Umbilical cord (tissue), 2 donors: Measurements from ENCODE around the genes PRPF4B and PPP1R3G.

GRCh38 chr6:3788786-3789640 lies 37.5 kb upstream of the PXDC1 start:
- RAMPAGE, long total RNA, result no peak

DNA sequence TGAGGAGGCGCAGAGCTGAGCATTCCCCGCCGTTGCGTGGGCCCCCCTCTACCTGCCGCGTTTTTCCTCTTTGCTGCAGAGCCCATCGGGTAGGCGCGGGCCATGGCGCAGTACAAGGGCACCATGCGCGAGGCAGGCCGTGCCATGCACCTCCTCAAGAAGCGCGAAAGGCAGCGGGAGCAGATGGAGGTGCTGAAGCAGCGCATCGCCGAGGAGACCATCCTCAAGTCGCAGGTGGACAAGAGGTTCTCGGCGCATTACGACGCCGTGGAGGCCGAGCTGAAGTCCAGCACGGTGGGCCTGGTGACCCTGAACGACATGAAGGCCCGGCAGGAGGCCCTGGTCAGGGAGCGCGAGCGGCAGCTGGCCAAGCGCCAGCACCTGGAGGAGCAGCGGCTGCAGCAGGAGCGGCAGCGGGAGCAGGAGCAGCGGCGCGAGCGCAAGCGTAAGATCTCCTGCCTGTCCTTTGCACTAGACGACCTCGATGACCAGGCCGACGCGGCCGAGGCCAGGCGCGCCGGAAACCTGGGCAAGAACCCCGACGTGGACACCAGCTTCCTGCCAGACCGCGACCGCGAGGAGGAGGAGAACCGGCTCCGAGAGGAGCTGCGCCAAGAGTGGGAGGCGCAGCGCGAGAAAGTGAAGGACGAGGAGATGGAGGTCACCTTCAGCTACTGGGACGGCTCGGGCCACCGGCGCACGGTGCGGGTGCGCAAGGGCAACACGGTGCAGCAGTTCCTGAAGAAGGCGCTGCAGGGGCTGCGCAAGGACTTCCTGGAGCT lies 728 bp downstream of the FAM50B start:
- RAMPAGE, long total RNA, result no peak

DNA sequence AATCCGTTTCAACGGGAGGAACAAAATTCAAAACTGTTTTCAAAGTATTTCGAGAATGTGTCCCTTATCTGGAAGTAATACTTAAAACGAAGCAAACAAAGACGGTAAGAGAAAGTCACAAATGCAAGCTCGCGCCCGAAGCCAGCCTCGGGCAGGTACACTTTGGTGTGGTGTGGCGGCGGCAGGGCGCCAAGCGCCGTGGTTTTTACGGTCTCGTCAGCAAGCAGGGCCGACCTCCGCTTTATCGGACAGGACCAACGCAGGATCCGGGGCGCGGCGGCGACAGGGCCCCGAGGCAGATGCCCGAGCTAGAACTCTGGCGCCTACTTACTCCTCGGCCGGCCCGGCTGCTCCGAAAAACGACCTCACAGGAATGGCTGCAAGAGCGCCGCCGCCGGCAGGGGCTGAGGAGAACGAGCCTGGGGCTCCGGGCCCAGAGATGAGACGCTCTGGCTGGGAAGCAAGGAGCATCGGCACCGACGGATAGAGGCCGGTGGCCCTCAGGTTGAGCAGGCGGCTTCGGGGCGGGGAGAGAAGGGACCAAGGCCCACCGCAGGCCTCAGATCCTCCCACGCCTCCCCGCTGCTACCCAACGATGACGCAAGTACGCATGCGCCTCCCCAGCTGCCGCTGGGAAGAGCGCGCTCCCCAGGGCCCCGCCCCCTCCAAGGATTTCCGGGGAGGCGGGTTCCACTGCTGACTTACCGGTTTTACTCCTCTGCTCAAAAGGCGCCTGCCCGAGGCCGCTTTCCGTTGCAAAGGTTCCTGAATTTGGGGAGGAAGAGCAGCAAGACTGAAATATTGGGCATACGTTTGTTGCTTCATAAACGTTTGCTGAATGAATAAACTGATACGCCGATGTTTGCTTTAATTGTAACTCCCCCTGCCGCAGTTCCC lies 2.7 kb upstream of the PRPF4B start:
- RAMPAGE, long total RNA, result no peak

DNA sequence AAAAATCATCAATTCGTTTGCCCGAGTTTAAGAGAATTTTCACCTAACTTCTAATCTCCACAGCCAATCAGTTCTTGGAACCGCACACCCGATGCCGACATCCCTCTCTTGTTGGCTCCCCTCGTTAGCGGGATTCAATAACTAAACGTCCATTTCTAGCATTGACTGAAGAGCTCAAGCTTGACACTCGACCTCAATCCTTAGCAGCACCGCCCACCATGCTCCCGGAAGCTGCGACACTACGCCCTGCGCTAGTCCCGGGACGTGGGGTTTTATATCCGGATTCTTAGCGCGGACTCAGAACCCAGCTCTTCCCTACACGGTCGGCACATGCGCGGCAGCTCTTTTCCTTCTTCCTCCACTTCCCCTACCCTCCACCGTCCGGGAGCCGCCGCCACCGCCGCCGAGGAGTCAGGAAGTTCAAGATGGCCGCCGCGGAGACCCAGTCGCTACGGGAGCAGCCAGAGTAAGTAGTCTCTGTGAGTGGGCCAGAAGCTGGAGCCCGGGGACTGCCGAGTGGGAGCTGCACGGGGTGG lies at the start of gene PRPF4B:
Gene PRPF4B (plus strand): TSS at position 300 of the 536 bp plus-strand sequence.
- RAMPAGE, long total RNA, result start-site peak on the plus strand centred at position 400 of the sequence, 21 bp wide, 106 and 159 reads in 2 replicates

DNA sequence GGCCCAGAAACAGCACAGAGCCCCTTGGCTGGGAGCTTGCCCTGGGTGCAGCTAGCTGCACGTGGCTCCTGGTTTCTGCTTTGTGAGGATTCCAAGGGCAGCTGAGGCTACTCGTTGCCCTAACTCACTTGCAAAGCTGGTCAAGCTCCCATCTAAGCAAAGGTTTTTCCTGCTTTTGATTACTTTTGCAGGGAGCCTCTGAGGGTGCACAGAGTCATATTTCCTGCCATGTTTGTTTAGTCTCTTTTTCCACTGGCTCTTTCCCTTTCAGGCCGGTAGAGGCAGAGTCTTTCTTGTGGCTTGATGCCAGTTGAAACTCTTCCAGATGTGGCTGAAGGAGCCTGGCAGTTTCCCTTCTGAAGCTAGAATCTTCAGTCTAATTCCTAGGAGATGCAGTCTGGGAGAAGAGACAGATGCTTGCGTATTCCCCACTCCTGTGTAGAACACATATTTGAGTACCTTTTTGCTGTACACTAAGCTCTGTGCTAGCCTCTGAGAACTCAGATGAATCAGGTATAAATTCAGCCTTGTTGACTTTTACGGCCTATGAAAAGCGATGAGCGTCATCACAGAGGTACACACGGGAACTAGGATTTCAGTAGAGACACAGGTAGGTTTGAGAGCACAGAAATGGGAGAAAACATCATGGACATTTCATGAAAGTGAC lies 118.6 kb upstream of the ECI2 start:
- RAMPAGE, long total RNA, result no peak

DNA sequence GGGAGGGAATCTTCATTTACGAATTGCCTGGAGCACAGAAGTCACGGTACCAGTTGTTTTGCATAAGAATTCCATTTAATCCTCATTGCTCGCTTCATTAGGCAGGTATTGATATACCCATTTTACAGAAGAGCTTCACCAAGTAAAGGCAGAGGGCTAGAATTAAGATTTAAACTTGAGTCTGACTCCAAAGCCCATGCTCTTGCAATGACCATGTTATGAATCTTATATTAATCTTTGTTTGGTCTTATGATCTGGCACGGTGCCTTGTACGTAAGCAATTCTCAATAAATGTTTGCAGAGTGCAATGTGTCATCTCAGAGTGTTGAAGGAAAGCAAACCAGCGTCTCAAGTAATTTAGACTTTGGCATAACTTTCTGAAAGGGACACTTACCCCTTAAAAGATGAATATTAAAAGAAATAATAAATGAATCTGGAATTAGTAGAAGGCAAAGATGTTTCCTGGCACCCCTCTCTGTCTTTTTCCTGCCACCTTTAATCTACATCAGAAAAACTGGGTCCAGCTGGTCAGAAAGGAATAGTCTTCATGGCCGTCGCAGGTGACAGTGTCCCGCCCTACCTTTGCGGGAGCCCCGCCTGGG lies 266.0 kb upstream of the ECI2 start:
- RAMPAGE, long total RNA, result no peak

- RAMPAGE, long total RNA, result no peak
Observed at GRCh38 chr6:4489379-4489943, 286.7 kb upstream of the CDYL start.

- RAMPAGE, long total RNA, result no peak
Observed at GRCh38 chr6:5067976-5068731, 17.0 kb upstream of the PPP1R3G start.

DNA sequence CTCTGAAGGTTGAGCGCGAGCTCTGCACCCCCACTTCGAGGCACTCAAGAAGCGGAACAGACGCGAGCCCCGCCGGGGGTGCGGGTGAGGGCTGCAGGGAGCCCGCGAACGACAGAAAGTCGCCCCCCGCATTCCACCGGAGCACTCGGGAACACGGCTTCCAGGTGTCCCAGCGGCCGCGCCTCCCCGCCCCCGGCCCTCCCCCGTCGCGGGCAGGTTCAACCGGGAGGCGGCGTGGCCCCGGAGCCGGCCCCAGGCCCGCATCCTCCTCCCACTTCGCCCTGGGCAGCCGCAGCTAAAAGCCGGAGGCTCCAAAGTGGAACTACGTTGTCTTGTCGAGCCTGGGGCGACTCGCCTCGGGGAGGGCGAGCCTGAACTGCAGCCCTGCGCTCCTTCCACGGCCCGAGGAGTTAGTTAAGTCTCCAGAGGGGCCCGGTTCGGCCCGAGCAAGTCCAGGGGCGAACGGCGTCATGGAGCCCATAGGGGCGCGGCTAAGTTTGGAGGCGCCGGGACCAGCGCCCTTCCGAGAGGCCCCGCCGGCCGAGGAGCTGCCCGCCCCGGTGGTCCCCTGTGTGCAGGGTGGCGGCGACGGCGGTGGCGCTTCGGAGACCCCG lies at the start of gene PPP1R3G:
Gene PPP1R3G (plus strand): TSS at position 326 of the 614 bp plus-strand sequence.
- RAMPAGE, long total RNA, result no peak

GRCh38 chr6:5115097-5115604 lies 30.0 kb downstream of the PPP1R3G start:
- RAMPAGE, long total RNA, result no peak

DNA sequence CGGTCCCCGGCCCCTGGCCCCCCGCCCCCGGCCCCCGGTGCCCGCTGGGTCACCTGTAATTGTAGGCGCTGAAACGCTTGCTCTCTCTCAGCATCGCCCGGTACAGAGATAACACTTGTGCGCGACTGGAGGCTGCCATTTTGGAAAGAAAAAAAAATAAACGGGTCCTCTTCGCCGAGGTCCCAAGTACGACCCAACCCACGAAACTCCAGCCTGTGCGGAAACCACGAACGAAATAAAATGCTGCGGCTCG lies 229 bp downstream of the LYRM4 start:
- RAMPAGE, long total RNA, result start-site peak on the minus strand centred at position 148 of the sequence, 8 bp wide, 35 and 16 reads in 2 replicates

DNA sequence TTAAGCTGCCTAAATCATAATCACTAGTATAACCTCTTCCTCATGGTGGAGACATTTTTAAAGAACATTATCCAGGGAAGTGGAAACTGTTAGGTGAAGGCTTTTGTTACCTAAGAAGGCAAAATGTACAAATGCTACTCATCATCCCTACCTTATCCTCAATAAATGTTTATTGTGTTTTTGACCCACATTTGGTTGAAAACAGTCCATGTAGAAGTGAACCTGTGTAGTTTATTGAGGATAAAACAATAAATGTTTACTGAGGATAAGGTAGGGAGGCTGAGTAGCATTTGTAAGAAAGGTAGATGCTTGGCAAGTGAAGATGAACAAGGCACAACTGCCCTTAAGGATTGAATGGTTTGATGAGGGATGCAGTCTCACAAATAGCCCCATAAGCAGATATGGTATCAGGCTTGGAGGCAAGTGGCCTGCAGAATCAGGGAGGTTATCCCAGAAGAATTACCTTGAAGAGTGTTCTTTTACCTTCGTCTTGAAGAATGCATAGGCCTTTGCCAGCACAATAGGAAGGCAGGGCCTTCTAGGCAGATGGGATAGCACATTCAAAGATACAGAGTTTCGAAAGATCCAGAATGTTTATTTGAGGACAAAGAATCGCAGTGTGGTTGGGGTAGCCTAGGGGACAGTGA lies 186.3 kb downstream of the FARS2 start:
- RAMPAGE, long total RNA, result no peak

- RAMPAGE, long total RNA, result no peak
Observed at GRCh38 chr6:5506935-5507681, 245.8 kb downstream of the FARS2 start.

DNA sequence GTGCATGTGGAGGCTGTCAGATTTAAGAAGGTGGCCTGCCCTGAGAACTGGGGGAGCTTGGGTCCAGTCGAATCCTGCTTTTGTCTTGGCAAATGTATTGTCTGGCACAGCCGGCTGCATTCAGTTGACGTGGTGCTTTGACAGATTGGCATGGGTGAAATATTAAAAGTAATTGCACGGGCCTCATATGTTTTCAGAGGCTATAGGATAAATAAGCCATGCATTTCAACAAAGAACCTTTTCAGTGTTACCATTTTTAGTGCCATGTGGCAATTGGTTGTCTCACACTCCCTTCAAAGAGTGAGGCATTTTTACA lies 361.1 kb downstream of the NRN1 start:
- RAMPAGE, long total RNA, result no peak

GRCh38 chr6:5995912-5996679 lies 10.6 kb downstream of the NRN1 start:
- RAMPAGE, long total RNA, result no peak

- RAMPAGE, long total RNA, result no peak
Observed at GRCh38 chr6:5997239-5998325, 9.1 kb downstream of the NRN1 start.

DNA sequence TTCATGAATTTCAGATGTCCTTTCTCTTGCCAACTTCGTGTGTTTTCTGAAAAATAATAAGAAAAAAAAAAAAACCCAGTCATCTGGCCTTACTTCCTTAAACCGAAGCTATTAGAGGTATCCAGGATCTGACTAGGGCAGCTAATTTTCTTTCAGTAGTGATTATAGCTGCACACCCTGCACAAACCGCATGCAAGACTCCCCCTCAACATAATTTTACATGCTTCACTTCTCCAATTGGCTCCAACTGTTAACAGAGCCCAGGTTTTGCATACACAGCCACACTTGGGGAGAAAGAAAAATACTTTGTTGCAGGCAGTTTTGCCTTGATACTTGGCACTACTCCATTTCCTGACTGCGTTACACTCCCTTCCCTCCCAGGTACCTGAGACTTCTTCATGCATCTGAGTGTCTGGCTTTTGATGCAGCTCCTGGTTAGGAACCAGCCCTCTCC lies 11.8 kb upstream of the F13A1 start:
- RAMPAGE, long total RNA, result no peak

DNA sequence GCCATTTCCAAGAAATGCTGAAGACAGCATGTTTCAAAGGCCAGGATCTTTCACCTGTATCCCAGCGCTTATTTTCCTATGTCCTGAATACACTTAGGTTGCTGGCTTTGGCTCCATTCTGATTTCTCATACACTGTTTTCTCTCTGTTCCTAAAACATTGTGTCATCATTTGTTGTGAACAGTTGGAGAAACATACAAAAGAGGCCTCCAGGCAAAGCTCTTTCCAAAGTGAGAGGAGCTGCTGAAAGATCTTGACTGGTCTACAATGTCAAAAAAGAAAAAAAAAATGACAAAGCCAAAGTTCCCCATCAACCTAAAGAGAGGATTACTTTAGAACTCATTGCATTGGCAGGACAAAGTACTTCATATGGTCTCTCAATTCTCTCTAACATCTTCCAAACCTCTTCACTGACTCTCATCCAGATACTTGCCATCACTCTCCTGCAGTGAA lies 86.0 kb upstream of the F13A1 start:
- RAMPAGE, long total RNA, result no peak

GRCh38 chr6:6688269-6688813 lies 99.8 kb downstream of the LY86 start:
- RAMPAGE, long total RNA, result no peak

DNA sequence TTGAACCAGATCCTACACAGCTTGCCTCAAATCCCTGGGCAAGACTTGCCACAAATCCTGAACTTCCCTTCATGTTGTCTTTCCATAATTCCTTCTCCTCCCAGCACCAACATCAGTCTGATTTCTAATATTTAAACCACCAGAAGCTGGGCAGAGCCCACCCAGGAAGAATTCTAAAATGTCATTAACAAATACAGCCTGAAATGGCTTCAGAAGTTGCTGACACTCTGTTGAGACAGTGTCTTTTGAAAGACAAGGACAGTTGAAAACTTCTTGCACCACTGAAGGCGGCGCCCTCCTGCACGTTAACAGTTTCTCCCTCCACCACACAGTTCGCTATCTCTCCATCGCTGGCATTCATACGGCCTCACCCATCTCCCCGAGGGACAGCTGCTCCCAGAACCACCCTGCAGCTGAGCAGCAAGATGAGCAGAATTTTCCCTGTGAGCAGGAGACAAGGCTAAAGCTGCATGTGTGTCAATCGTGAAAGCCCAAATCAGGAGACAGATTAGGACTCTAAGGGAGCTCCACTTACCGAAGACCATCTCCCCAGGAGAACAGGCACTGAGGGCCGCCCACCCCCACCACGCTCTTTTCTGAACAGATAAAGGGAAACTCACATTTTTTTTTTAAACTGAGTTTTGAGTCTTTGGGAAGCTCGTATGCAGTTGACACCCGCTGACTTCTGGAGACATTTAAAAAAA lies 113.3 kb downstream of the LY86 start:
- RAMPAGE, long total RNA, result no peak